ENCODE results near the genes GPR149 and VEPH1.

GRCh38 chr3:154246343-154246796 is 77.9 kb downstream of the DHX36 start:
- PRO-cap, 3 experiments: no peak in any of the 3 experiments
- RAMPAGE, long total RNA: no peak

DNA sequence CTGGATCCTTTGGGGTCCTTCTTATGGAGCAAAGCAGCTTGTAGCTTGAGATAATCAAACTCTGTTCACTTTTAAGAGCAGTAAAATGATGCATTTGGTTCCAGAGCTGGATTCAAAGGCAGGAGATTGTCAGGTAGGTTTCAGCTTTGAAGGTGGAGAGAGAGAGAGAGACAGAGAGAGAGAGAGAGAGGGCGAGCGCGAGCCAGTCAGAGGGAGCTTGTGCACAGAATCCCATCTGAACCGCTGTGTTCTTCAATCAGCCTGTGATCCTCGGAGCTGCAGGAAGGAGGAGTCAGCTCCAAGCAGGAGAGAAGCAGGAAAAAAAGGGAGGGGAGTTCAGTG is at the start of gene GPR149:
Gene GPR149, minus strand, starts transcription at position 223 of the 342 bp plus-strand sequence.
- PRO-cap, 3 experiments: no peak in any of the 3 experiments
- RAMPAGE, long total RNA: no peak

- PRO-cap, 3 experiments: no peak in any of the 3 experiments
- RAMPAGE, long total RNA: no peak
Measured at GRCh38 chr3:155111031-155111834, 31.1 kb downstream of the MME start.

GRCh38 chr3:155853731-155853912 is 605 bp downstream of the SLC33A1 start:
- PRO-cap, 3 experiments: no peak in any of the 3 experiments
- RAMPAGE, long total RNA: no peak

GRCh38 chr3:155987125-155987483 is 116.7 kb downstream of the GMPS start:
- PRO-cap, 3 experiments: no peak in any of the 3 experiments
- RAMPAGE, long total RNA: no peak

- PRO-cap, 3 experiments: peak in 2 of 3 experiments; most common plus-strand start chr3:156110312 (in 1); most common minus-strand start chr3:156110121 (in 1)
- RAMPAGE, long total RNA: no peak
Measured at GRCh38 chr3:156109907-156110397, 10.4 kb upstream of the KCNAB1 start.

GRCh38 chr3:156555526-156555839 is 566 bp upstream of the SSR3 start:
- PRO-cap, 3 experiments: no peak in any of the 3 experiments
- RAMPAGE, long total RNA: no peak

DNA sequence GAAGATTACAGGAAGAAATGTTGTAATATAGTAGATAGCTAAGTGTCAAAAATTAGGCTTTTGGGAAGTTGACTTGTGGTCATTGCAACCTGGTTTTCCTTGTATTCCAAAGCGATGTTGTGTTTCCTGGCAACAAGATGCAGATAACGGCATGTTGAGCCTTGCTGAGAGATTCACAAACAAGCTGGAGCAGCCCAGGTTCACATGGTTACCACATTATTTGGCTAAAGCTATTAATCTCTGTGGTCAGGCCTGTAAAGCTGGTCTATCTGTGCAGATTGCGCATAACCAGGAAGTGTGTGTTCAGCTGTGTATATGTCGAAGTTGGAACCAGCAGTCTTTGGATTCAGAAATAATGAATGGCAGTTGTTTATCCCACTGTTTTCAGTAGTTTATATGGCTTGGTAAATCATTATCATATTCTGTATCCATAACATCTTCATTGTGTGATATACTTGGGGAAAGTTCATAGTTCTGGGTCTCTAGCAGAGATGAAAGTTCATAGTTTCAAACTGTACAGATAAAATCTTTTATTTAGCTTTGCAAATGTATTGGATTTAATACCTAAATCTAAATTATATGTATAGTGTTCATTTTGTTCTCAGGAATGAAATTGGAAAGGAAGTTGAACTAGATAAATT is 6.7 kb downstream of the TIPARP start:
- PRO-cap, 3 experiments: no peak in any of the 3 experiments
- RAMPAGE, long total RNA: no peak

DNA sequence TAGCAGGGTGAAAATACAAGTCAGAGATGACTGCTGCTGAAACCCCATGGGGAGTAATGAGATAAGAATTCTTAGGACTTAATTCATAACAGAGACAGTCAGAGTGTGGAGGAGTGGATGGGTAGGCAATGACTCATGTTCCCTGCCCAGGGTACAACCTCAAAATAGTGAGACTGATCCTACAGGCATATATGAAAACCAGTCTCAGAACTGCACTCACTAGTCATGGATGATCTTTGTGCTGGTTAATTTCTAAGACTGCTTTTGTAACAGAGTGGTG is 38.0 kb upstream of the LEKR1 start:
- PRO-cap, 3 experiments: no peak in any of the 3 experiments
- RAMPAGE, long total RNA: no peak

DNA sequence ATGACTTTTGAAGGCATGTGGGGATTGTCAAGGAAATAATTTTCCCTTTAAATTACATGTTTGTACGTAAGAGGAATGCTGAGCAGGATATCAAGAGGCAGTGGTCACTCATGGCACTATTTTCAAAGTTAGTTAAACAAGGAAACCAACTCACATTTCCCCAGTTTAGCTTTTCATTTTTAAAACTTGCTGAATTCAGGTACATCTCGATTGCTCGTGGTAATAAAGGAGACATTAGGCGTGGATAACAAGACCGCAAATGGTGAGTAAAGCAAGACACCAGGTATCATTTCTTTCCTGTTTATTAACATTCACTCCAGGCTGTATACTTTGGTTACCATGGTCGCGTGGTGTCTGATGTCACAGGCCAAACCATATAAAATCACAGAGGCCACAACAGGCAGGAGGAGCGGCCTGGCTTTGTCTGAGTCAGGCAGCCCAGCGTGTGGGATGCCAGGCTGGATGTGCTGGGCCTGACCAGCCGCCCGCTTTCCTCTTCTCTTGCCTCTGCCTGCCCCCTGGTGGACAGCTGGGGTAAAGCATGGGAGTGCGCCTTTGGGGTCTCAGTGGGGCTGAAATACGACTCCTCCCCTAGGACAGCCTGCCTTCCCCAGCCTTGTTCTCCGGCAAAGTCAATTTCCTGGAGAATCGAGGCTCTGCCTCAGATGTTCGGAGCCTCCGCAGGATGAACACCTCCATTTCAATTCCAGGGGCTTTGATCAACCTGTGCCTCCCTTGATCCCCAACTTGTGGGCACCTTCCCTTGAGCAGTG is 78.4 kb downstream of the CCNL1 start:
- PRO-cap, 3 experiments: no peak in any of the 3 experiments
- RAMPAGE, long total RNA: no peak

DNA sequence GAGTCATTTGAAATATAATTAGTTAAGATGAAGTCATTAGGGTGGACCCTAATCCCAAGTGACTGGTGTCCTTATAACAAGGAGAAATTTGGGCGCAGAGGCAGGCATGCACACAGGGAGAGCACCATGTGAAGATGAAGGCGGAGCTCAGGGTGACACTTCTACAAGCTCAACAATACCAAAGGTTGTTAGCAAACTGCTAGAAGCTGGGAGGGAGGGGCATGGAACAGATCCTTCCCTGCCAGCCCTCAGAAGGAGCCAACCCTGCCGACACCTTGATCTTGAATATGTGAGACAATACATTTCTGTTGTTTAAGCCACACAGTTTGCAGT is 57.9 kb downstream of the CCNL1 start:
- PRO-cap, 3 experiments: no peak in any of the 3 experiments
- RAMPAGE, long total RNA: no peak

- PRO-cap, 3 experiments: no peak in any of the 3 experiments
- RAMPAGE, long total RNA: no peak
Measured at GRCh38 chr3:157107145-157107351, 52.9 kb downstream of the CCNL1 start.

DNA sequence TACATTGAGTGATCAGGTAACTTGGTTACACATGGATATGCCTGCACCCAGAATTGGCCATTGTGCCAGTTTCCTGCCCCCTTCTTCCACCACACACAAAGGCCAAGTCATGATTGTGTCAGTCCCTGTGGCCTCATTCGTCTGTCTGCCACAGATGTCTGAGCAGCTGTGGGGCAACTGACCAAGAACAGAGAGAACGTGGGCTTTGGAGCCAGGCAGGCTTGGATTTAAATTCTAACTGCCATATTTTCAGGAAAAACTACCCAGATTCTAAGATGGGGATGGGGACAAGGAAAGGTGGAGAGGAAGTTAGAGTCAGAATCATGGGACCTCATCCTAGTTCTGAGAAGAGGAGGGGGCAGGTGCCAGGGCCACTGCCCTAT is 27.0 kb downstream of the CCNL1 start:
- PRO-cap, 3 experiments: no peak in any of the 3 experiments
- RAMPAGE, long total RNA: no peak

DNA sequence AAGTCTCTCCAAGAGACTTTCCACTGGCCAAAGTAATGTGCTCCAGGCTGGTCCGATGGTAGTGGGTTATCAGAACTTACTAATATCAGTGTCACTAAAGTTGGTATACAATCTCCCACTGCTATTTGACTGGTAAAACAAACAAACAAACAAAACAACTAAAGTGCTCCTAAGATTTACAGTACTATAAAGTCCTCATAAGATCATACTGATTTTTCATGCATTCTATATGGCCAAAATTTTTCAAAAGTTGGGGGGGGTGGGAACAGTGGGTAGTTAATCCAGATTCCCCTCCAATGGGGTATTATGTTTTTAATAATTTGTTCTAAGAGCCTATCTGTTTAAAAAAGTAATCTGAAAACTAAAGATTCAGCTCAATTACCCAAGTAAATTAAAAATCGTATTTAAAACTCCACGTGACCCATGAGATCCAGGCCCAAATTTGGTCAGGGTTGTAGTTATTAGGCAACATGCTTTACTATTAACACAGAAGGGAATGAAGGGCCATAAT is 6.4 kb downstream of the CCNL1 start:
- PRO-cap, 3 experiments: no peak in any of the 3 experiments
- RAMPAGE, long total RNA: no peak

GRCh38 chr3:157157264-157158706 is 2.2 kb downstream of the CCNL1 start:
- PRO-cap, 3 experiments: no peak in any of the 3 experiments
- RAMPAGE, long total RNA: no peak

DNA sequence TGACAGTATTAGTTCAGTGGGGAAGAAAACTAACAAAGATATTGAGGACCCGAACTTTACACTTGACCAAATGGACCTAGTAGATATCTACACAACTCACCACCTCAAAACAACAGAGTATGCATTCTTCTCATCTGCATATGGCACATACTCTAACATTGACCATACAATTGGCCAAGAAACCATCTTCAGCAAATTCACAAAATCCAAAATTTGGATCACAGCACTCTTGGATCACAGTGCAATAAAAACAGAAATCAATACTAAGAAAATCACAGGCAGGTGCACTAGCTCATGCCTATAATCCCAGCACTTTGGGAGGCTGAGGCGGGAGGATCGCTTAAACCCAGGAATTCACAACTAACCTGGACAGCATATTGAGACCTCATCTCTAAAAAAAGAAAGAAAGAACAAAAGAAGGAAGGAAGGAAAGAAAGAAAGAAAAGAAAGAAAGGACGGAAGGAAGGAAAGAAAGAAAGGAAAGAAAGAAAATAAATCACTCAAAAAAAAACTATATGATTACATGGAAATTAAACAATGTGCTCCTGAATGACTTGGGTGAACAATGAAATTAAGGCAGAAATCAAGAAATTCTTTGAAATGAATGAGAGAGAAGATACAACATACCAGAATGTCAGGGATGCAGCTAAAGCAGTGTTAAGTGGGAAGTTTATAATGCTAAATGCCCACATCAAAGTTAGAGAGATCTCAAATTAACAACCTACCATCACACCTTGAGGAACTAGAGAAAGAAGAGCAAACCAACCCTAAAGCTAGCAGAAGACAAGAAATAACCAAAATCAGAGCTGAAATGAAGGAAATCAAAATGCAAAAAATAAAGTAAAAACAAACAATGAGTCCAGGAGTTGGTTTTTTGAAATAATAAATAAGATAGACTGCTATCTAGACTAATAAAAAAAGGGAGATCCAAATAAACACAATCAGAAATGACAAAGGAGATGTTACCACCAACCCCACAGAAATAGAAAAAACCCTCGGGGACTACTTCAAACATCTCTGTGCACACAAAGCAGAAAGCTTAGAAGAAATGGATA is 29.4 kb upstream of the CCNL1 start:
- PRO-cap, 3 experiments: no peak in any of the 3 experiments
- RAMPAGE, long total RNA: no peak

DNA sequence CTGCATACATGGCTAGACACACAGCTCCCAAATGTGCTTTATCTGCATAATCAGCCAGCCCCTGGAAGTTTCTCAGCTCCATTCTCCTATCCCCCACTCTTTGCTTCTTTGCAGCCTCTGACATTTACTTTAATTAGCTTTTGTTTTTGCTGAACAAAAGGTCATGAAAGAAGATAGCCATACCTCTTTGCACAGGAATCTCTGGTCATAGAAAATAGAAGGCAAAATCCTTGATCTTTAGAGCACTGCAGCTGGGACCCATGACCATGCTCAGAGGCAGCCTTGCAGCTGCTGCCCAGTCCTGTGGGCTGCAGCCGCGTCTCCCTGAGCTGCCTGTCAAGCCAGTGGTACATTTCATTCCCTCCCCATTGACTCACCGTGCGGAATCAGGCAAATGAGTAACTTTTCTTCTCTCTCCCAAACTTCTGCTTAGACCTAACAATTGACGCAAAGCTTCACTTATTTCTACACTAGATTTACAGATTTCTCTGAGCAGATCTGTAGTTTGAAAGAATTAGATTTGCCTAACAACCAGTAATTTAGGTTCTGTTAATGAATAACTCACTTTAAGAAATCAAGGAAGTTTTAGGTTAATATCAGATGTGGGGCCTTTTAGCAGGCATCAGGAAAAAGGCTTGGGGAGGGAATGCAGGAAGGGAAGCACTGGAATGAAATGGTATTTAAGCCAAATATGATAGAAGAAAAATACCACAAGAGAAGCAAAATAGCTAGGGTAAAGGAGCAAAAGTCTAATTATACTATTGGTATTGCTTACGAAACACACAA is at the start of gene VEPH1:
Gene VEPH1, minus strand, starts transcription at position 323 of the 786 bp plus-strand sequence.
- PRO-cap, 3 experiments: no peak in any of the 3 experiments
- RAMPAGE, long total RNA: no peak

DNA sequence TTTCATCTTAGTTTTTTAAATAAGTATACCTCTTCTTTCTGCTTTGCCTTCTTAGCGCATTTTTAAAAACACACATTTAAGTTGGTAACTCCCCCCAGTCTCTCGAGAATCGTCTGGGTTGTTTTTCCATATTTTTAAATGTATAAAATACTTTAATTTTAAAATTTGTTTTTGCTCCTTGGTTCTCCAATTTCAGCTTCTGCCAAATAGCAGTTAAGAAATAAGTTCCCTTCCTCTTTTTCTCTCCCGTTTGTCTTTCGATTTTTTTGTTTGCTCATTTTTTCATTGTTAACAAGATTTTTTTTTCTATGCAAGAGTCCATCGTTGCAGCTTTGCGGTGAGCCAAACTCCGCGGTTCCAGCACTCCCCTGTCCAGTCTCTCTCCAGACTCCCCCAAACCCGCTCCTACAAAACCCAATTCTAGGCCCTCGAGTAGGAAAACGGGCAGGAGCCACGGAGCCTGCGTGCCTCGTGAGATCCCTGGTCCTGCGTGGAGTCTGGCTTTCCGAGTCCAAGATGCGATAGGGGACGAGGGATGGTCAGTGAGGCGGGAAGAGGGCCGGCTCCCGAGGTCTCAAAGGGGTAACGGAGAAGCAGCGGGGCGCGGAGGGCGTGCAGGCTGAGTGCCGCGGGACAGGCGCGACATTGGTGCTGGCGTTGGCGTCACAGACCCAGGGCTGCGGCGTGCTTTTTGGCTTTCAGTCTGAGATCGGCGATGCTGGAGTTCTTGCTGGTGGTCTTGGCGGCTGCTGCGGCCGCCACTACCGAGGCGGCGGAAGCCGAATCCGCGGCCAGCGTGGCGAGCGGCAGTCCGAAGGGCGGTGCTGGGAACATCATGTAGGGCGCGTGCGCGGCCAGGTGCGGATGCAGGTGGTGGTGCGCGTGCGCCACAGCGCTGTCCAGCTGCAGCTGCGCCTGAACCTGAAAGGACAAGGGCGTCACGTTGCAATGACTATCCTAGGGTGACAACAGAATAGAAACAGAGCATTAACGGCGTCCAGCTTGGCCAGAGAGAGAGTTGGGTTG is 8.5 kb downstream of the SHOX2 start:
- PRO-cap, 3 experiments: no peak in any of the 3 experiments
- RAMPAGE, long total RNA: no peak

- PRO-cap, 3 experiments: no peak in any of the 3 experiments
- RAMPAGE, long total RNA: no peak
Measured at GRCh38 chr3:158634751-158635110, 9.6 kb upstream of the GFM1 start.

GRCh38 chr3:158731593-158731970 is 675 bp downstream of the RARRES1 start:
- PRO-cap, 3 experiments: peak in 1 of 3 experiments; most common plus-strand start chr3:158731922 (in 1)
- RAMPAGE, long total RNA: no peak